Esophagus muscularis mucosa (tissue), 4 donors: ENCODE results near the genes ACER1 and MBD3L3.

DNA sequence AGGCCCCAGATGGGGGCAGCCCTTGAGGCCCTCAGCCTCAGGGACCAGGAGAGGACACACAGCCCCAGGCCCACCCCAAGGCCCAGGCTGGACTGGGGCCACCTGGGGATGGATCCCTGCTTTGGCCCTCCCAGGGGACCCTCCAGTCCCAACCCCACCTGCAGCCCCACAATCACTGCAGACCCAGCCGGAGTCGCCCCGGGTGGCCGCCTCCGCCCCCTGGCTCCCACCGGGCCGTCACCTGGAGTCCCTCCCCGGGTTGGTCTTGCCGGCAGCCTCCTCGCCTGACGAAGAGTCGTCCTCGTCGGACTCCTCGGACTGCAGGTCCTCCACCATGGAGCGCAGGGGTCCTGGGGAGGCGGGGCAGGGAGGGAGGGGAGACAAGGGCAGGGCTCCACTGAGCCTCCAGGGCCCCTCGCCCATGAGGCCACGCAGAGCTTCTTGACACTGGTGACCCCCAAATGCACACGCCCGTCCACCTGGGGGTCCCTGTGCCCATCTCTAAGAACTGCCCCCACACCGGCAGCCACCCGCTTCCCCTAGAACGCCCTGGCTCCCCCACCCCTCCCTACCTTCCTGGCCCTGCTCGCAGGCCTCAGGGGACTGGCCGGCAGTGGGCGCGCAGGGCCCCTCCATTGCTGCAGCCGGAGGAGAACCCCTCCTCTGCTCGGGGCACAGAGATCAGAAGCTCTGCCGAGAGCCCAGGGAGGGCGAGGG is 63.5 kb downstream of the MLLT1 start:
- PRO-cap = no peak
- RAMPAGE, long total RNA, 4 experiments = no peak in any of the 4 experiments

DNA sequence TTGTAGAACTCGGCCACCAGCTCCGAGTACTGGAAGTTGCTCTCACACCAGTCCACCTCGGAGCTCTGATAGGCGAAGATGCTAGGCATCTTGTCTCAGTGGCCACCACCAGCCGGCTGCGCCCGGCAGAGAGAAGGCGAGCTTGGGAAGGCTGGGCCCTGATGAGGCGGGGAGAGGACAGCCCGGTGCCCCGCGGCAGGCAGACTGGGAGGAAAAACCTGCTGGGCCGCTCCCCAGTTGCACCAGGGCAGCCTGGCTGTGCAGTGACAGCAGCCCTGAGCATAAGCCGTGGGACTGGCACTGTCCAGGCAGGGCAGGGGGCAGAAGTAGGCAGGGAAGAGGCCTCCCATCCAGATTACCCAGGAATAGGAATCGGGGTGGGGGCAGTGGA is at the start of gene ACER1:
Gene ACER1 (minus strand): TSS at position 150 of the 391 bp plus-strand sequence.
- PRO-cap = no peak
- RAMPAGE, long total RNA, 4 experiments = no peak in any of the 4 experiments

DNA sequence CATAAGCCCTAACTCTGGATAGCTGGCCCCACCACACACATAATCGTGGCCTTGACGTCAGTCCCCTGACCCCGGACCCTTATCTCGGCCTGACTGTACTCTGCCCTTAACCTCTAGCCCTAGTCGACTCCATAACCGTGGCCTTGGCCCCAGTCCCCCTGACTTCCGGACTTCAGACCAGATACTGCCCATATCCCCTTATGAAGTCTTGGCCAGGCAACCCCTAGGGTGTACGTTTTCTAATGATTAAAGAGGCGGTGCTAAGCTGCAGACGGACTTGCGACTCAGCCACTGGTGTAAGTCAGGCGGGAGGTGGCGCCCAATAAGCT is 322 bp upstream of the ALKBH7 start:
- PRO-cap = bidirectional peak, plus-strand start outside the sequence, minus-strand start at position 202 of the sequence
- RAMPAGE, long total RNA, 4 experiments = no peak in any of the 4 experiments

DNA sequence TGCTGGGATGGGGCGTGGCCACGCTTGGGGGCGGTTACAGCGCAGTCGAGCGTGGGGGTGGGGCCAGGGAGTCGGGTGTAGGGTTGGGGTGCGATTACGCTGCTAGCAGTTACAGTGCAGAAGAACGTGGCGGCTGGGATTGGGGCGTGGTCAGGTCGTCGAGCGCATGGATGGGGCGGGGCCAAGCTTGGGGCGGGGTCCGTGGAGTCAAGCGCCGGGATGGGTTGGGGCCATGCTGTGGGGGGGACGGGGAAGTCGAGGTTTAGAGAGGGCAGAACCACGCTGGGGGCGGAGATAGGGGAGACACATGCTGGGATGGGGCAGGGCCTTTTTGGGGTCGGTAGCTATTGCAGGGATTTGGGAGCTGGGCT is 795 bp downstream of the ALKBH7 start:
- PRO-cap = bidirectional peak, plus-strand start at position 70 of the sequence, minus-strand start outside the sequence
- RAMPAGE, long total RNA, 4 experiments = start-site peak on the plus strand in 2 of 4 experiments, centred at positions 80 to 201 of the sequence, 36 to 44 reads per replicate

DNA sequence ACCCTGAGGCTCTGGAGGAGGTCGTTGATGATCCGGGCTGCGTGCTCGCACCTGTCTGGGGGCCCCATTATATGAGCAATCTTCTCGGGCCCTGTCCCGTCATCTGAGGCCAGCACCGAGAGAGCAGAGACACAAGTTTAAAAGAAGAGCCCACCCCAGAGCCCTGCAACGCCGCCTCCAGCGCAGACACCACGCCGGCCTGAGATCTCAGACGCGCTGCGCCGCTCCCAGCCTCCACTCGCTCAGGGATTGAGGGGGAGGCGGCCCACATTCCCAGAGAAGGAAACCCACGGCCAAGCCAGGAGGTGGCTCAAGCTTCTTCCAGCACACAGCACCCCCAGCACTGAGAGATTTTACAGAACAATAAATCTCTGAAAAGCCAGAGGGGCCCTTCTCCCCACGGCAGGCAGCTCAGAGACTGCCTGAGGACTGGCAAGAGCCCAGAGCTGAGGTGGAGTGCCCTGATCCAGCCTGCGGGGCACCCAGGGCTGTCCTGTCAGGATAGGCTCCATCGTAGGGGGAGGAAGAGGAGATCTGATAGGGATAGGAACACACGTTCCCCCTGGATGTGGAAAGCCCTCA is 7.5 kb downstream of the KHSRP start:
- PRO-cap = no peak
- RAMPAGE, long total RNA, 4 experiments = no peak in any of the 4 experiments

DNA sequence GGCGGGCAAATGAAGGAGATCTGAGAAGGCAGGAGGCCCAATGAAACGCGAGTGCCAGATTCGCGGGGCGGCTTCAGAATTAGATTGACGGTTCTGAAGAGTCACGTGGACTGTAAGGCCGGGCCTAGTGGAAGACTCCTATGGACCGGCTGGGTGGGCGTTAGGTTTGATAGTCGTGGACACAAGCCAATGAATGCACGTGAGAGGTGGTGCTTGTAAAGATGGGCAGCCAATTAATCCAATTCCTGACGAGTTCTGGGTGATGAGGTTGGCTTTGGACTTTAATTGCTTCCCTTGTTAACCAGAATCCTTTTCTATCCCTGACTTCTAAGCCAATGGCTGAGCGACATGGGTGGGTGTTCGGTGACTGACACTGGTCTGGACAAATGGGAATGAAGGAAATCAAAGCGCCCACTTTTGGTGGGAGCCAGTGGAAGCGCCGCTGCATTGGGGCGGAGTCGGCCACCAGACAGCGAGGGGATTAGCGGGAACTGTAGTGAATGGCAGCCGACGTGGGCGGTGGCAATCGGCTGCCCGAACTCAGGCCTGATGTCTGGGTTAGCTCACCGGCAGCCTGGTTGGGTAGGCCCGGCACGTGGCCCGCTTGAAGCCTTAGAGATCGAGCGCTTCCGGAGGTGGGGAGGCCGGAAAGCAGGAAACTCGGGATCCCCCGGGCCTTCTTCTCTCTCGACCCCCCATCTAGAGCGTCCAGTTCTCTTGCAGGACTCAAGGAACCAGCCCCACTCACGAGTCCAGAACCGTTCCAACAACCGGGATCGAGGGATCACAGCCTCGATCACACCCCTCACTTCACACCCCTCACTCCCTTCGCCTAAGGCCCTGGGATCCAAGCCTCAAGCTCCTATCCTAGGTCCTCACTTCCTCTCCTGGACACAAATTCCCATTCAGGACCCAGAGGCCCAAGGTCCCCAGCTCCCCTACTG is 699 bp upstream of the KHSRP start:
- PRO-cap = unidirectional peak, plus-strand start at position 447 of the sequence; unidirectional peak, plus-strand start at position 615 of the sequence
- RAMPAGE, long total RNA, 4 experiments = no peak in any of the 4 experiments

DNA sequence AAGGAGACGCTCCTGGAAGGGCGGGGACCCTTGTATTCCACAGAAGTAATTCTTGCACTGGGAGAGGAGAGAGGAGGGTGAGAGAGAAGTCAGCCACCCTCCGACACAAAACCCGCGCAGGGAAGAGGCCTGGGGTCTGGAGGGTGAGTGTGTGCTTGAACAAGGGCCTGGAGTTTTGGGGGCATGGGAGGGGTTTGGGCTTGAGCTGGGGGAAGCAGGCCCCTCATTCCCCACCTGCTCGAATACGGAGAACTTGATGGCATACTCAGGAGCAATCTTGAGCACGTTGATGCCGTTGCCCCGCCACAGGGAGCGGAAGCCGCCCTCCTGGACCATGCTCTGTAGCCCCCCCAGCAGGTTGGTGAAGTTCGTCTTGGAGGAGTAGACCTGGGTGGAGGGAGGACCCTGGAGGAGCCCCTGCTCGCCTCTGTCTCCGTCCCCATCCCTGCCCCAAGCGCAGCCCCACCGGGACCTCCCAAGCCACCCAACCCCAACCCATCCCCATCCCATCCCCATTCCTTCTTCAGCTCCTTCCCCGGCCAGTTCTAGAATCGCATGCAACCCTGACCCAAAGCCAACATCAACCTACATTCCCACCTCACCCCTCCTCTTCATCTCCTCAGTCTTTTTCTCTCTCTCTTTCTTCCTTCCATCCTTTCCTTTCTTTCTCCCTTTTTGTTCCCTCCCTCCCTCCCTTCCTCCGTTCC is 3.6 kb downstream of the SLC25A41 start:
- PRO-cap = no peak
- RAMPAGE, long total RNA, 4 experiments = no peak in any of the 4 experiments

- PRO-cap = unidirectional peak, minus-strand start at chr19:6519461
- RAMPAGE, long total RNA, 4 experiments = no peak in any of the 4 experiments
These were observed 11.6 kb upstream of the TNFSF9 start for GRCh38 chr19:6519189-6519628.

- PRO-cap = no peak
- RAMPAGE, long total RNA, 4 experiments = start-site peak on the minus strand in 1 of 4 experiments, at chr19:6712574-6712615 at its widest, 132 reads per replicate
These were observed 8.1 kb downstream of the C3 start for GRCh38 chr19:6712152-6713038.

DNA sequence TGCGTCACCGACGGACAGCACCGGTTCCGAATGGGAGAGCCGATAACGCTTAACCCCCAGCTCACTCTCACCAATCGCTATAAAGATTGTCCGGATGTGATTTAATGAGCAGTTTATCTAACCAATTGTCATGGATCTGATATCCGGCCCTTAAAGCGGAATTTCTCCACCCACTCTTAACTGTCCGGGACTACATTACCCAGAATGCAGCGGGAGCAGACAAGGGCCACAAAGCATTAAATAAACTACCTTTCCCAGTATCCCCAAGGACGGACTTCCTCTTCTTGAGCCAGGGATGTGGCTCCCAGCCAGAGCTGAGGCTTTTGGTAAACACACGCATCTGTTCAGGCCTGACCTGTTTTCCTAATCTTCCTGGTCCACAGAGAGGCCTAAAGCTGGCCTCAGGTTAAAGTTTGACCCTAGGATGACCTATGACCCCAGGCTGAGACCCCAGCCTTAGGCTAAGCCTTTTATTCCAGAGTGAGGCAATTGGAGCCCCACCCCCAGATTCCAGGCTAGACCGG is 404 bp upstream of the GPR108 start:
- PRO-cap = unidirectional peak, plus-strand start at position 311 of the sequence
- RAMPAGE, long total RNA, 4 experiments = no peak in any of the 4 experiments

DNA sequence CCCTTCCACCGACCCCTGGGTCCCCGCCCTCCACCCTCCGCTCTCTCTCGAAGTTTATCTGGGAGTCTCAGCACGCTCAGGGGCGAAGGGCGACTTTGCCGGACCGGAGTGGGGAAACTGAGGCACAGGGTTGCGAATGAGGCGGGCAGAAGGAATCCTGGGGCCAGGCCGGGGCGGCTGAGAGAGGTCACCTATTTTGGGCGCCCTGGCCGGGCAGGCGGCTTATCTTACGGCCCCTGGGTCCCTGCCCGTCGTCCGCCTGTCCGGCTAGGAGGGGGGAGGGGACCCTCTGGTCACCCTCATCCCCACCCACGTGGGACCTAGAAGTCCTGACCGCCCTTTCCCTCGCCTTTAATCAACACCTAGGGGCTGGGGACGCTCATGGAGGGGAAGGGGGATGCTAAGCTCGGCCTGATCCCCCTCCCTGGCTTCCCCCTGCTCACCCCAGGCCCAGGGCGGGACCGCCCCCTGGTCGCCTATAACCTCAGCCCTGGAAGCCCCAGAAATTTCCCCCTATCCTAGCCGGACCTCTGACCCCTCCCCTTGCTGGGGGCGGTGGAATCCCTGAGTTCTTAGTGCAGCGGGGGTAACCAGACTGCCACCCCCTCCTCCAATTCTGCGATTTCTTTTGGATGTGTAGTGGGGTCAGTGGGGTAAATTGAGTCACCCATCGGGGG is 540 bp downstream of the TRIP10 start:
- PRO-cap = no peak
- RAMPAGE, long total RNA, 4 experiments = no peak in any of the 4 experiments

- PRO-cap = bidirectional peak, plus-strand start at chr19:6744552, minus-strand start at chr19:6744443
- RAMPAGE, long total RNA, 4 experiments = no peak in any of the 4 experiments
These were observed 4.6 kb downstream of the TRIP10 start for GRCh38 chr19:6743760-6744813.

DNA sequence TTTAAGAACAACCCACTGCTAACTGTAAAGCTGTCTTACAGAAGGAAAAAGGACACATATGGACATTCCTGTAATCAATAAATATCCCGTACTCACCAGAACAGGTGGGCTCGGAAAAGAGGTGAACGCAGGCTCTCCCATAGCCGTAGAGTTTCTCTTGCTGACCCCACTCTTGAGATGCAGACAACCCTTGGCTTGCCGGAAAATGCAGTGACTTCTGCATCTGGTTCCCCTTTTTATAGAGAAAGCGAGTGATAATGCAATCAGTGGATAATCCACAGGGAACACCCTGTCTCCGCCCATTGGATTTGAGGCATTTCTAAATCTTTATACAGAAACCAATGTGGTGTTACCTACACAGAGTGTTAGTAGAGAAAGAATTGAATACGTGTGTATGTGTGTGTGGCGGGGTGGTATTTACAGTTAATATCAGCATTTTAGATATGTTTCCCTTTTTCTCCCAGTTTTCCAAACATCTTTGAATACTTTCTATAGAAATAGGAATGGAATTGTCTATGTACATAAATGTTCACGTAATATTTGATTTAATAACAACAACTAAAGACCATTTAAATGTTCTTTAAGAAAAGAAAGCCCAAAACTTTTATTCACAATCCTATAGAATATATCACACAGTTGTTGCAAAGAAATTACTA is at the start of gene MBD3L3:
Gene MBD3L3 (minus strand): TSS at position 212 of the 656 bp plus-strand sequence.
- PRO-cap = no peak
- RAMPAGE, long total RNA, 4 experiments = no peak in any of the 4 experiments

DNA sequence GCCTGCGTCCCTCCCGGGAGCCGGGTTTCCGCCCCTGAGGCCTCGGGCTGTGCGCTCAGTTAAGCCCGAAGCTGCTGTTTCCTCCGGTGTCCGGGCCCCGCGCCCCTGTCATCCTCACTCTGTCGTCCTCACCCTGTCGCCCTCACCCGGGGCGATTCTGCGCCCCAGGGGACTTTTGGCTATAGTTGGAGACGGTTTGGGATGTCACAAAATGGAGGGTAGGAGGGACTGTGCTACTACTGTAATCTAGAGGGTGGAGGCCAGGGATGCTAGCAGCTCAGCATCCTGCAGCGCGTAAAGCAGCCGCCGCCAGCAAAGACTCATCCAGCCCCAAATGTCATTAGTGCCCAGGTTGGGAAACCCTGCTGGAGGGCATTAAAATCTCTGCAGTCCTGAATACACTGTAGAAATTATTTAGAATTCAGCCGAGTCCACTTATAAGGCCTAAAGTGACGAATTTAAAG is 338 bp downstream of the ZNF557 start:
- PRO-cap = no peak
- RAMPAGE, long total RNA, 4 experiments = no peak in any of the 4 experiments

- PRO-cap = no peak
- RAMPAGE, long total RNA, 4 experiments = no peak in any of the 4 experiments
These were observed 45.0 kb downstream of the ZNF557 start for GRCh38 chr19:7114486-7114873.

DNA sequence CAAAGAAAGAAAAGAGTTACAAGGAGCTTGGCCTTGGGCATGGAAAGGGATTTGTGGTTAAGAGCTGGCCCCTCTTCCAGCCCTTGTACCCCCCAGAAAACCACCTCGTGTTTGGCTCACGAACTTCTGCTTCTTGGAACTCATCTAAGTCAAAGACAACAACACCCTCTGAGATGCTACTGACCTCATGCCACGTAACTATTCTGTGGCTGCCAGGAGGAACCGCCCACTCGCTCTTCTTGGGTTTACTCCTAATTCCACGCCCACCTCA is 86.3 kb downstream of the INSR start:
- PRO-cap = no peak
- RAMPAGE, long total RNA, 4 experiments = no peak in any of the 4 experiments

- PRO-cap = unidirectional peak, plus-strand start at chr19:7330499
- RAMPAGE, long total RNA, 4 experiments = no peak in any of the 4 experiments
These were observed 18.4 kb upstream of the ARHGEF18 start for GRCh38 chr19:7330419-7330618.

DNA sequence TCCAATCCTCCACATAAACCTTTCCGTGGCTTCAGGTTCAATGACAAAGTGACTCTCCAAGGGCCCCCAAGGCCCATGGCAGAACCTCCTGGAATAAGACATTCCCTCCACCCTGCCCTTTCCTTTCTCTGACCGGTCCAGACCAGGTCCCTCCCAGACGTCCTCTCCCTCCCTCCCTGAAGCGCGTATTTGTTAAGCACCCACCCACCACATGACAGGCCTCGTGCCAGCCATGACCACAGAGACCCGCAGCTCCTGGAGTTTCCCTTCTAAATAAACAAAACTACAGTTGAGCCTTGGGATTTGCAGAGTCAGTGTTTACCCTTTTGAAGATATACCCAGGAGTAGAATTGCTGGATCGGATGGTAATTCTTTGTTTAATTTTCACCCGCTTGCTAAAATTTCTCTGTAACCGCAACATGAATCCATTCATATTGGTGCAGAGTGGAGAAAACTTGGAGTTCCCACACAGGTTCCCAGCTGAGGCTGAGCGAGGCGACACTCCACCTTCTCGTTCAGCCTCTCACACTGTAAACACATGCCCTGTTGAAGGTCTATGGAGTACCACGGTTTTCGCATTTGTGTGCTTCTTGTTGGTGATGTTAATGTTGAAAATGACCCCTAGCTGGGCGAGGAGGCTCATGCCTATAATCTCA is 66.9 kb downstream of the ARHGEF18 start:
- PRO-cap = no peak
- RAMPAGE, long total RNA, 4 experiments = no peak in any of the 4 experiments

GRCh38 chr19:7494235-7495102 is 2.9 kb upstream of the TEX45 start:
- PRO-cap = bidirectional peak, plus-strand start at chr19:7494766, minus-strand start at chr19:7494499
- RAMPAGE, long total RNA, 4 experiments = no peak in any of the 4 experiments

DNA sequence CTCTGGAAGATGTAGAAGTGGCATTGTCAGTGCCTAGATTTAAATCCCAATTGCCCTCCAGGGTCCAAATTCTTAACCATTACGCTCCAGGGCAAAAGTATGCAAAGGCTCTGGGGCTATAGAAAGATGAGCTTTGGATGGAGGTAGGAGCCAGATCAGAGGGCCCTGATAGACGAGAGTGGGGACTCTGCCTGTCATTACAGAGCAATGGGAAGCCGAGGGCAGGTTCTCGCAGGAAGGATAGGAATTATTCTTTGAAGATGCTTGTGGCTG is 664 bp upstream of the MCOLN1 start:
- PRO-cap = no peak
- RAMPAGE, long total RNA, 4 experiments = no peak in any of the 4 experiments